ENCODE measurements around a stretch of chr21.

DNA sequence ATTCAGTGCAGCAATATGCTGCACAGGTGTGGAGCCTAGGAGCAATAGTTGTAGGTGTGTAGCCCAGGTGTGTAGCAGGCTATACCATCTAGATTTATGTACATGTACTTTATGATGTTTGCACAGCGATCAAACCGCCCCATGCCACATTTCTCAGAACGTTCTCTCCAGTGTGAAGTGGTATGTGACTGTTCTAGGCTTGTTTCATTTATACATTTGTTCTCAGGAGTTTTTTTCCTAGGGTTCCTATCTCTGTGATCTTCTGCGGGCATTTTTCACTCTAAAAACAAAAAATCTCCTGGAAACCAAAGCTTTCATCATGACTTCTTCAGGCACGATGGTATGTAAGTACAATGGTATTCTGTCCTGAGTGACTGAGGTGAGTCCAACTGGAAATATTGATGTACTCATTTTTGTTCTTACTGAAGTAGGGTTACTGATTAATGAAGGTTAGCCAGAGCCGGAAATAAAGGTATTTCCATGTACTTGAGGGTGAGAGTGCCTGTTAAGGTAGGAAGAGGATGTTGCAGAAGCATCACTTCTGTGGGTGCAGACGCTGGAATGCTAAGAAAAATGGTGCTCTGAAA, 153.1 kb downstream of the GABPA start:
- RRBS, result no CpG with 5 or more reads among the region's 7 CpGs

GRCh38 chr21:25898725-25899014, 163.9 kb downstream of the GABPA start:
- RRBS, result no CpG with 5 or more reads among the region's 2 CpGs

DNA sequence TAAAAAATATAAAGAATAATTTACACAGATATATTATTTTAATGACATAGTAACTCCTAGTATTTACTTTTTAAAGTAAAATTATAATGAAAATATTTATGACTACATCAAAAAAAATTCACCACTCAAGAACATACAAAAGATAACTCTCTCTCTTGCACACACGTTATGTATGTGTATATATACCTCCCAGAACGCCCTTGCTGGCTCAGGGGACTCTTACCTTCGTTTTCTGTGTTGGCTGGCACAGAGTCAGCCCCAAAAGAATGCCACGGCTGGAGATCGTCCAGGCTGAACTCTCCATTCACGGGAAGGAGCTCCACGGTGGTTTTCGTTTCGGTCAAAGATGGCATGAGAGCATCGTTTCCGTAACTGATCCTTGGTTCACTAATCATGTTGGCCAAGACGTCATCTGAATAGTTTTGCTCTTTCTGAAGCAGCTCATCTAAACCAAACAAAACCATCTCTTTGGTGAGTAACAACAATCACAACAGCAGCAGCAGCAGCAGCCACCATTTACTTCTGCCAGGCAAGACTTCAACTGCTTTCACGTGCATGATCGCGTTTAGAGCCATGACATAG, 176.8 kb downstream of the GABPA start:
- RRBS, result no CpG with 5 or more reads among the region's 15 CpGs

- RRBS, result no CpG with 5 or more reads among the region's 7 CpGs
These were observed 119.8 kb downstream of the APP start for GRCh38 chr21:26050673-26051254.

GRCh38 chr21:26070948-26071607, 99.5 kb downstream of the APP start:
- RRBS, result no CpG with 5 or more reads among the region's 9 CpGs

DNA sequence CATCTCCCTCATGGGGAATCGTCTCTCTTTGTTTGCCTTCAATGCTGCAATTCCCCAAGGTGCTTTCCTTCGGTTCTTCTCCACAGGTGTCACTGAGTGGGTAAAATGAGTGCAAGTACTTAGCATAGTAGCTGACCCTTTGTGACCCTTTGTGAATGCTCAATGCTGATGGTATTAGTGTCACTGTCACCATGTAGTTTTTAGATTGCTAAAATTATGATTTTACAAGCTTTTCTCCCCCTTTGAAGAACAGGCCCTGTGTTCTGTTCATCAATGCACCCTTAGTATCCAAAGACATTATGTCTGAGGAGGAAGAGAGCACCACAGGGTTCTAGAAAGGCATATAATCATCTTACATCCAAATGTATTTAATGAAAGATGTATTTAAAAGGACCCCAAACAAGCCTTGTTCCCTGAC, 63.0 kb downstream of the APP start:
- RRBS, result no CpG with 5 or more reads among the region's 2 CpGs

- RRBS, result no CpG with 5 or more reads among the region's 4 CpGs
These were observed 61.3 kb downstream of the APP start for GRCh38 chr21:26109341-26109567.

DNA sequence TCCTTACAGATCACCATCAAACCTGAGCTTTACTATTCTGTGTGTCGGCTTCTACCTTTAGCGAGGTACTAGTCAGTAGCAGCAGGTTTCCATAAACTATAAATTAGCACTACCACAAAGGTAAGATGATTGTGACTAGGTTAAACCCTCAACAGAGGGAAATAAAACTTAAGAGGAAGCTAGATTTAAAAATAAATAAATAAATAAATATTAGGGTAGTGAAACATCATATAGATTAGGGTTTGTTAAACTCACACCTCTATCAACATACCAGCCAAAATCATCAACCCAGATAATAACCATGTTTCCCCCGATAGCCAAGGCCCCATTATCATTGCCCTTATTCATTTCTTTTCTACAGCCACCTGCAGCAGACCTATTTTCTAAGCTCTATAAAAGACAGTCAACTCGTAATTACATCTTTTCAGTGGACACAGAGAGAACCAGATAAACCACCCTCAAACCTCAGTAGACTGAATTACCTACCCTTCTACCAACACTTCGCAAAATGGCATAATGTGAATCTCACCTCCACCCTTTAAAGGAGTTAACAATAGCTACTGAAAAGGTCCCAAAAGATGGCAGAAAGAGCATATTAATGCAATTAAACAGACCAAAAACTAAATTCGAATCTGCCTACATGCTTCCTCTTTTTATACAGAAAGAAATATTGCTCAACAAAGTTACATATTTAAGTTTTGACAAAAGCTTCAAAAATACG, 2.5 kb downstream of the APP start:
- RRBS, result no CpG with 5 or more reads among the region's 7 CpGs

DNA sequence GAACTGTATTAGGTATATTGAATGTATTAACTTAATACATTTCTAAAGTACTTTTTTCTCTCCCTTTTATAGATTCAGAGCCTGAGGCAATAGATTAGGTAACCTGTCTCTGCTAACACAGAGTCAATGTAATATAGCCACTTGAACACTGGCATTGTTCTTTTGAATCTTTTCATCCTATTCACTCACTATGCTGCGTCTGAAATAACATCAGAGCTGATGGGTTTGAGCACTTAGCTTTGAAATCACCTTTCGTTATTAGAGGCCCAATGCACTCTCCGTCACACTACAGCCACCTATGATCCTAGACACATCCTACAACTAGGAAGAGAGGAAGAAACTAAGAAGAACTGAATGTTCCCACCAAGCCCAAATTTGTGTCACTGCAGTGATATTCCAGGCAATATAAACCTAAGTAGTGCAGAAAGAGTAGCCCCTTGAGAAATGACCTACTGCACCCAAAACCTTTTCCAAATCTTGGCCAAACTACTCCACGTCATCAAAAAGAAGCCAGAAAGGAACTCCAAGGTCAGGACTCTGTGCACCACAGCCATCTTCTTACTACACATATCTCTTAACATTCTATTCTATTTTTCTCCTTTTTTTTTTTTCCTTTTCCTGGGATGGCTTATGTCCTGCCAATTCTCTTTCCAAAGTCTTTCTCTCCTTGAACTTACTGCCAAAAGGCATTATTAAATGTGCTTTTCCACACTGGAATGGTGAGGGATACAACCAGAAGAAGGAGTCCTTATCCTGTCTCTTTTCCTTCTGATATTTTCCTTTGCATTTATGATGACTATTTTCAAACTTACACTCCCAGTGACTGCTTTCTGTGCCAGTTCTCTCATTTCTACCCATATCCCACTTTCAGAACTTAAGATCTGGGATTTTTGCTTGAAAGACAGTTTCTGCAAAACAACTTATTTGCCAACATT, 60.2 kb downstream of the ADAMTS1 start:
- RRBS, result no CpG with 5 or more reads among the region's 4 CpGs

DNA sequence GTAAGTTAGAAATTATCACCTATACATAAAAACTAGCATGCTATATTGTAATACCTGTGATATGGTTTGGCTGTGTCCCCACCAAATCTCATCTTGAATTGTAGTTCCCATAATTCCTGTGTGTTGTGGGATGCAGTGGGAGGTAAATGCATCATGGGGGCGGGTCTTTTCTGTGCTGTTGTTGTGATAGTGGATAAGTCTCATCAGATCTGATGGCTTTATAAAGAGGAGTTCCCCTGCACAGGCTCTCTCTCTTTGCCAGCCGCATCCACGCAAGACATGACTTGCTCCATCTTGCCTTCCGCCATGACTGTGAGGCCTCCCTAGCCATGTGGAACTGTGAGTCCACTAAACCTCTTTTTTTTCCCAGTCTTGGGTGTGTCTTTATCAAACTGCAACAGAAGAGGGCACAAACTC, 10.3 kb downstream of the ADAMTS1 start:
- RRBS, result no CpG with 5 or more reads among the region's 4 CpGs

GRCh38 chr21:27813747-27814136, 846.9 kb upstream of the ADAMTS5 start:
- RRBS, result no CpG with 5 or more reads among the region's 8 CpGs

GRCh38 chr21:28256063-28256896, 628.9 kb downstream of the N6AMT1 start:
- RRBS, result no CpG with 5 or more reads among the region's 4 CpGs

DNA sequence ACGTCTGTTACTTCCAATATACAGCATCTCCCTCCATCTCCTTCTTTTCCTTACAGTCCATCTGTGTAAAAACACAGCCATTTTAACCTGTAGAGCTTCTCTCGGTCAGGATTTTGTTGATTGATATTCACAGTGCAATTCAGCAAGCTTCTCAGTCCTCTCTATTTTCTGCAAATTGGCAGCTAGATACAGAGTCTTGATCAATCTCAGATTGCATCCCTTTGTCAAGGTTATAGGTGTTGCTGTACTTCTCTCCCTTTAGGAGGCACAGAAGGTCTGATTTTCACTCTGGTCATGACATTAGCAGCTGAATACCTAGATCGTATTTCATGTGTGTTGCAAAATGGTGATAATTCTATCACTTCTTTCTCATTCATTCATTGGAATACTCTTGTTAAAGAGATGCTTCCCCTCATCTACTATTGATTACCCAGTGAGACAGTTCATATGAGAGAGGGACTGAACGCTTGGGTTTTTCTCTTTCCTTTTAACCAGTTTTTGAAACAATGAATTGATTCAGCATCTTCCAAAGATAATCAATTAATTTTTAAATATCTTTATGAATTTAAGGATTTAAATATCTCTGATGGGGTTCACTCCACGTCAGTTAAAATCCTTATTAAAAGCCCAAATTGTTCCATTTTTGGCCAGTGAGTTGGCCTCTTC, 194.2 kb downstream of the N6AMT1 start:
- RRBS, result no CpG with 5 or more reads among the region's 5 CpGs

- RRBS, result no CpG with 5 or more reads among the region's 5 CpGs
These were observed 81.3 kb downstream of the N6AMT1 start for GRCh38 chr21:28803561-28804586.

DNA sequence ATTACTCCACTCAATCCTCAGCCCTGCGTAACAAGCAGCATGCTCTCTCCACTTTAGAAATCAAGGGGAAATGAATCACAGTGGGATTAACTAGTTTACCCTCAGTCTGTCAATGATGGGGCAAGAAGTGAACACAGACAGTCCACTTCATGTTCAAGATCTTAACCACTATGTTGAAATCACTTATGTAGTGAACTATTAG, 57.8 kb downstream of the N6AMT1 start:
- RRBS, result no CpG with 5 or more reads among the region's 1 CpG

DNA sequence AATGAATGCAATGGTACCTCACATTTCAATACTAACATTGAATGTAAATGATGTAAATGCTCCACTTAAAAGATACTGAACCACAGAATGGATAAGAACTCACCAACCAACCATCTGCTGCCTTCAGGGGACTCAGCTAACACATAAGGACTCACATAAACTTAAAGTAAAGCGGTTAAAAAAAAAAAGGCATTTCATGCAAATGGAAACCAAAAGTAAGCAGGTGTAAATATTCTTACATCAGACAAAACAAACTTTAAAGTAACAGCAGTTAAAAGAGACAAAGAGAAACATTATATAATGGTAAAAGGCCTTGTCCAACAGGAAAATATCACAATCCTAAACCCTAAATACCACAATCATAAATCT, 48.5 kb downstream of the N6AMT1 start:
- RRBS, result no CpG with 5 or more reads among the region's 1 CpG

GRCh38 chr21:29092444-29092846, 19.0 kb upstream of the CCT8 start:
- RRBS, result no CpG with 5 or more reads among the region's 6 CpGs

GRCh38 chr21:29181713-29182061, 51.2 kb downstream of the MAP3K7CL start:
- RRBS, result no CpG with 5 or more reads among the region's 4 CpGs

DNA sequence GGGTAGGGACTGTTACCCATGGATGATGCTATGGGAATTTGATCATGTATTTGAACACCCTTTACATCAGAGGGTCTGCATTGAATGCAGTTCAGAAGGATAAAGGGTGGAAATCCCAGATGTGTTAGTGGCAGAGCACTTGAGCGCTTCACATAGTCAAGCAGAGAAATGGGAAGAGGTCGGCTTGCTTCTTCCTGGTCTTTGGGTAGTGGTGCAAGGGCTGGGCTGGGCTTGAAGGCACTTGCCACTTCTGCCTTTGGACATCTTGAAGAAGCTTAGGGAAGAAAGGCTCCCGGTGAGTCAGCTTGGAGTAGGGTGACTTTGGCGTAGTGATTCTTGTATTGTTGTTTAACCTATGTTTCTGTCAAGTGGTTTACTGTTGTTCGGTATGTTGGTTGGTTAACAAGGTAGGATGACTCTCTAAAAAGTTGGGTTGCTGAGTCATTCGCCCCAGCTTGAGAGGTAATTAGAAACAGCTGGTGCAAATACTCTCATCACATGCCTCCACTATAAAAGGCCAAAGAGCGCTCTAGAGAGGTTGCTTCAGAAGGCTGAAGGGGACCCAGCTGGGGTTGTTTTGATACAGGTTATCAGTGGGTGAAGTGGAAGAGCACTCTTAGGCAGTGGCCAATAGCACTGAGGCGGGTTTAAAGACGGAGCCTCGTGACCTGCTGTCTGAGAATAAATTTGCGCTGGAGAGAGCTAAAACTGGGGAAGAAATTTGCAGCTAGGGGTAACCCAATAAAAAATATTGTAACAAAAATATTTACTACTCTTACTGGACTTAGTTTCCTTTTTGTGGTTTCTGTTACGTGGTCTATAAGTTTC, 1.4 kb downstream of the BACH1 start:
- RRBS, result no CpG with 5 or more reads among the region's 12 CpGs

DNA sequence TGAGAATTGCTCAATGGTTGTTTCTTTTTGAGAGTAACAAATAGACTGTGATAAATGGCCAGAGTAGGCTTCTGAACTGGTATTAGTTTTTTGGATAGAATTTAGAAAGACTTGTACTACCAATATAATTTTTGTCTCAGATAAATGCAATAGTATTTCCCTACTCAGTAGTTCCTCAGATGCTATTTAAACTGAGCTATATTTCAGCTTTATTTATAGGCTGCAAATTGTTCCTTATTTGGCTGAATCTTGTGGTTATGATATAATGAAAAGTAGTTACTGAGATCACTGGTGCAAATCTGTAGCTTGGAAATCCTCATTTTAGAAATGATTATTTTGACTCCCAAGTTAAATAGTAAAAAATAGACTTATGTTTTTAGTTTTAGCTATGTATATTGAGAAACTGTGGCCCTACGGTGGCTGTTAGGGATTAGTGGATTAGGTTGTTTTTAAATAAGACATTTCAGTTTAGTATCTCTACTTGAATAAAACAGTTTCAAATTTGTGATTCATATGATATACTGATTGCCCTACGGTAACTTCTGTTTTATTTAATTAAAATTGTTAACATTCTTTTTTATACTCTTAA, 9.3 kb downstream of the BACH1 start:
- RRBS, result no CpG with 5 or more reads among the region's 2 CpGs

Measured in mononuclear cell (primary cell).